Measurements from ENCODE around the gene BAK1.

GRCh38 chr6:32162748-32163477 is 1.5 kb upstream of the EGFL8 start:
- PRO-cap, 3 experiments, result no peak in any of the 3 experiments

DNA sequence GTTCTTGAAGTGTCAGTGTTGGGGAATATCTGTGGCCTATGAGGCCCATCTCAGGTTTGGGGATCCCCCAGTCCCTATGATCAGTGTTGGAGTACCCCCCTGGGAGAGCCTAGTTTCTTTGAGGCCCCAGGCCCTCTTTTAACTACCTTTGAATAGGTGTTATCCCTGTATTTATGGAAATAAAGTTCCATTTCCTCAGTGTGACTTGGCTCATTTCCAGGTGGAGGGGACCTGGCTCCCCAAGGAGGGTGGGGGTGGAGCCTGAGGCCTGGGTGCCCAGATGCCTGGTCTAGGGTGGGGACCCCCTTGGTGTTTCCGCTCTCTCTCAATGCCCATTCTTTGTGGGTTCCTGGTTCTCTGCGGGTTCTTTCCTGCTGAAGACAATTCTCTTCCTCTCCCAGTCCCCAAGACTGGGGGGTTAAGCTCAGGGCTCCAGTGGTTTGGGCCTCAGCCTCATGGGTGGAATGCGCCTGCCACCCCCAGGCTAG is 873 bp upstream of the EGFL8 start:
- PRO-cap, 3 experiments, result no peak in any of the 3 experiments

GRCh38 chr6:32179883-32180830 is 2.0 kb downstream of the RNF5 start:
- PRO-cap, 3 experiments, result no peak in any of the 3 experiments

DNA sequence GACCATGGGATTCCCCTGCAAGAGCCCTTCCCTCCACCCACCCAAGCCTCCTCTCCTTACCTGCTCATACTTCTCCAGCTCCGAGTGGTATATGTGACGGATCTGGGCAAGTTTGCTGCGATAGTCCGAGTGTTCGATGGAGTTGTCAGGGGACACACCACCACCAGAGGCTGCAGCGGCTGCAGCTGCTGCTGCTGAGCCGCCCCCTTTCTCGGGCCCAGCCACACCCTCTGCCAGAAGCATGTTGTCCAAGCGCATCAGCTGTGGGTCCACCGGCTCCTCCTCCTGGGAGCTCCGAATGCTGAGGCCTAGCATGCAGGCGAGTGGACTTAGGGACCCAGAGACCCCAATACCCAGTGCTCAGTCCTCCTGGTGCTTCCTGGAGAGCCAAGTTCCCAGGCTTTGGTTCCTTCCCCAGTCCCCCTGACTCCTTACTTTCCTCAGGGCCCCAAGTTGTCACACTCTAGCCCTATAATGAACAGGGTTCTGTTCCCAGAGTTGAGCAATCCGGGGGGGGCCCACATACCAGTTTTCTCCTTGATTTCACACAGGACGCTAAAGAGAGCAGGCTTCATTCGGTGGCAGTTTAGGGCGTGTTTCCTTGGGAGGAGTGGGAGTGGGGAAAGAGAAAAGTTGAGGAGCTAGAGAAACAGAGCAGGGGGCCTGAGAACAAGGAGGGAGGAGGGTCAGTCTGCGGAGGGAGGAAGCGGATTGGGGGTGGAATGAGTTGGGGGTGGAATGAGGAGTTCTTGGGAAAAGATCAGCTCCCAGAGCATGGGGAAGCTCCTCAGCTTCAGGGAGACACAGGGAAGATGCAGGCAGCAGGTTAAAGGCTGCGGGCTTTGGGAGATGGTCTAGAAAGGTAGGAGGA is 1.6 kb downstream of the PBX2 start:
- PRO-cap, 3 experiments, result peak in 2 of 3 experiments; most common plus-strand start position 790 of the sequence (in 2)

GRCh38 chr6:32441879-32442460 is 2.3 kb downstream of the HLA-DRA start:
- PRO-cap, 3 experiments, result no peak in any of the 3 experiments

DNA sequence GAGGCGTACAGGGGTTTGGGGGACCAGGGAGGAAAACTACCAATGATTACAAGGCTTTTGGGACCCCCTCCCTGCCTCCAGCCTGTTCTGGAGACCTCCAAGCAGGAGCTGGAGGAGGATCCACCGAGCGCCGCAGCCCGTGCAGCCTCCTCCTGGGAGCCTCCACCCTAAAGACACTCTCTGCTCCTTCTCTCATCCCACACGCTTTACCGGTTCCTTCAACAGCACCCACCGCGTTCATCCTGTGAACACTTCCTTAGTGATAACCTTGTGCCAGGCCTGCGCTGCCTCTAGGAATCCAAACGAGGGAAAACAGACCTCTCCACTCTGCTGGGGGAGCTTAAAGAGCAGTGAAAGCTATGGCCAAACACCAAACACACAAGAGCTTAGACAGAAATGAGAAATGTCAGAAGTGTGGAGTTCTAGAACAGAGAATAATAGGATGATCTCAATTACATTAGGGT is 28.3 kb upstream of the HLA-DRB5 start:
- PRO-cap, 3 experiments, result no peak in any of the 3 experiments

DNA sequence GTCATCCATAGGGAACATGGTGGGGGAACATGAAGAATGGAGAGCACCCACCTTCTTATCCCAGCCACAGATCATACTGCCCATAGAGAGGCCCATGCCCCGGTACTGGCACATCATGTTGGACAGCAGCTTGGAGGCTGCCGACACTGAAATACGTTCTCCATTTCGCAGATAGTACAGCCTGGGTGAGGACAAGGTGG is 1.9 kb downstream of the PSMB8 start:
- PRO-cap, 3 experiments, result no peak in any of the 3 experiments

- PRO-cap, 3 experiments, result no peak in any of the 3 experiments
These were observed 3.2 kb downstream of the TAP1 start for GRCh38 chr6:32850153-32850772.

DNA sequence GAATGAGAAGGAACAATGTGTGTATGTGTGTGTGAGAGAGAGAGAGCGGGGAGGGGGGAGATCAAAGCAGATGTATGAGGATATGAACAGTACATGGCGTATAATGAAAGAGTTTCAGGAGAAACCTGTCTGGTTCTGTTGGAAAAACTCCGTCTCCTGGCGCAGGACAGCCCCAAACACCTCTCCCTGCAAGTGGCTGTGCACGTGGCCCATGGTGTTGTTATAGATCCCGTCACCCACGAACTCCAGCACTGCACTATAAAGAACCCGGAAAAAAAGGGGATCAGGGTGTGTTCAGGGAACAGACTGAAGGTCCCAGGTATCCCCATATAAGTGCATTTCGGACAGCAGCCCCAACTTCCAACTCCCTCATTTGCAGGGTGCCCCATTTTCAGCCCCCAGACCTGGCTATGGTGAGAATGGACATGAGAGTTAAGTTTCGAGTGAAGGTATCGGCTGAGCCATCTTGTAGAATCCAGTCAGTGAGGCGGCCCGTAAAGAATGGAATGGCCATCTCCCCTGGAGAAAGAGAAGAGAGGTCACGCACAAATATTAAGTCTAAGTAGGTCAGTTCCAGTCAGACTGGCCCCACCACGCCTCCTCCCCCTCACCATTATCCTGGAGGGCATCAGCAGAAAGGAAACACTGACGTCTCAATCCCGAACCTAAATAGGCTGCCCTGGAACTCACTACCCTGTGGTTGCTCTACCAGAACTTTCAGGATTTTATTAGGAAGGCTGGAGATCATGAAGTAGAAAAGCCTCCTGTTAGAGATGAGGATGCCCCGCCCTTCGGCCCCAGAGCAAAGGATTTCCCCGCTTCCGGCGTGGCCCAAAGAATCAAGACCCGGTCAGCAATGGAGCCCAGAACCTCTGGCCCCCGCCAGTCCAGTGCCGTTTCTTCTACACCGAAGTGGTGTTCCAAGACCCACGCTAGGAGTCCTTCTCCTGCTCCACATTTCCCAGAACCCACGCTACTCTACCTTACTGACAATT is 1.2 kb downstream of the TAP1 start:
- PRO-cap, 3 experiments, result peak in 3 of 3 experiments; most common plus-strand start position 641 of the sequence (in 3); most common minus-strand start position 727 of the sequence (in 1)

DNA sequence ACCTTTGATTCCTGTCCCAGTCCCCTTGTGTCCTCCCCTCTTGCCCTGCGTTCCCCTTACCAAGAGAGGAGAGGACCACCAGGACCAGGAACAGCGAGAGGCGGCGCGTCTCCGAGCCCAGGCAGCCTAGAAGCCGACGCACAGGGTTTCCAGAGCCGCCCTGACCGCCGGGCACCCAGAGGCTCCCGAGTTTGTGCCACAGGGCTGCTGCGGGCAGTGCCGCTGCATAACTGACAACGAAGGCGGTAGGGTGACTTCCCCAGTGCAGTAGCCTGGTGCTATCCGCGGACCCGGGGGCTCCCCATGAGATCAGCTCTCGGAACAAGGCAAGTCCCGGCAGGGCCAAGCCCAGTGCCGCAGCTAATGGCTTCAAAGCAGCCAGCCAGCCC is 531 bp downstream of the TAP1 start:
- PRO-cap, 3 experiments, result peak in 1 of 3 experiments; most common plus-strand start position 306 of the sequence (in 1); most common minus-strand start position 232 of the sequence (in 1)

DNA sequence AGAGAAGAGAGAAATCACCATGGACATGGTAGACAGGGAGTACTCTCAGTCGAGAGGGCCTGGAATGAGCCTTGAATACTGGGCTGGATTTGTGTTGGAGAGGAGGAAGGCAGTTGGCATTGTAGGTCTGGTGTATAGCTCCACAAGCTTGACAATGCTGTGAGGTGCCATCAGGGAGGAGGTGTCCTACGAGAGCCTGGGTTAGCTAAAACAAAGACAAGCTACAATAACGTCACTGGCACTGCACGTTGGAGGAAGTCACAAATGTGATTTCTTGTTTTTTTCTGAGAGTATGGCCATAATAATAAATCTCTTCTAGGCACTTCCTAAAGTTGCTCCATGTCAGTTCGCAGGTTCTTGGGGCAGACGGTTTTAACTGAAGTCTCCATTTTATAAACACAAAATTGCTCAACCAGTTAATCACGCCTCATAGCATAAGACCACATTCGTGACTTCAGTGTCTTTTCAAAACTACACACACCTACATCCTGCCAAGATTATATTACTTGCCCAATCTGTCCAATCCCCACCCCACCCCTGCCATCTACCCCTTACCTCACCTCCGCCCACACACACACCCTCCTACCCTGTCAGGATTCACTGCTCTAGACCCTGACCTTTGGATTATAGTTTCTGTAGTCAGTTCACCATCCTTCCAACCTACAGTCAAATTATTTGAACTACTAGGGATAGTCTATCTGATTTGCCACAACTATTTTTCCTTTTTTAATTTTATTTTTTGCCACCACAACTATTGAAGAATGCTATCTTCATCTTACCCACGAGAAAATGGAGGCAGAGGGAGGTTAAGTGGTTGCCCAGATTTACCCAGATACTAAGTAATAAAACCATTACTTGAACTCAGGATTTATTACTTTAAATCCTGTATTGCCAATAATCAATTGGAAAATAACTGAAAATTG is 4.5 kb upstream of the HLA-DMB start:
- PRO-cap, 3 experiments, result no peak in any of the 3 experiments

DNA sequence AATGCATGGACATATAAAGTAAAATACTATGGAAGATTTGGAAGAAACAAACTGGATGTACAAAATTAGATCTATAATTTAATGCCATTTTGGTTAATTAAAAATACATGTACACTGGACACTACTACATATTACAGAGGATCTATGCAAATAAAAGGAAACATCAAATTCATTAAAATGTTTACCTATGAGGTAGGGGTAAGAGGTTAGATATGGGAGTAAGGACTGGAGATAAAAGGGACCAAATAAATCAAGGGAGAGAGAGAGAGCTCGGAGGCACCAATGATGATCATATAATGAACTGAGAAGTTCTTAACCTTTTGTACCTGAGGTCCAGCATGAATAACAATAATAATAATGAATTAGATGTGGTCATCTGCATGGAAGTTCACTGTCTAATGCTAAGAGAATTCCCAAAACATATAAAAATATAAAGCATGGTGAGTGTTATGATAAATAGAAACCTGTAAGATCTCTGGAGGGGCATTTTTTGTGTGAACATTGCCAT is 8.1 kb upstream of the HLA-DPB1 start:
- PRO-cap, 3 experiments, result peak in 1 of 3 experiments; most common plus-strand start position 258 of the sequence (in 1)

DNA sequence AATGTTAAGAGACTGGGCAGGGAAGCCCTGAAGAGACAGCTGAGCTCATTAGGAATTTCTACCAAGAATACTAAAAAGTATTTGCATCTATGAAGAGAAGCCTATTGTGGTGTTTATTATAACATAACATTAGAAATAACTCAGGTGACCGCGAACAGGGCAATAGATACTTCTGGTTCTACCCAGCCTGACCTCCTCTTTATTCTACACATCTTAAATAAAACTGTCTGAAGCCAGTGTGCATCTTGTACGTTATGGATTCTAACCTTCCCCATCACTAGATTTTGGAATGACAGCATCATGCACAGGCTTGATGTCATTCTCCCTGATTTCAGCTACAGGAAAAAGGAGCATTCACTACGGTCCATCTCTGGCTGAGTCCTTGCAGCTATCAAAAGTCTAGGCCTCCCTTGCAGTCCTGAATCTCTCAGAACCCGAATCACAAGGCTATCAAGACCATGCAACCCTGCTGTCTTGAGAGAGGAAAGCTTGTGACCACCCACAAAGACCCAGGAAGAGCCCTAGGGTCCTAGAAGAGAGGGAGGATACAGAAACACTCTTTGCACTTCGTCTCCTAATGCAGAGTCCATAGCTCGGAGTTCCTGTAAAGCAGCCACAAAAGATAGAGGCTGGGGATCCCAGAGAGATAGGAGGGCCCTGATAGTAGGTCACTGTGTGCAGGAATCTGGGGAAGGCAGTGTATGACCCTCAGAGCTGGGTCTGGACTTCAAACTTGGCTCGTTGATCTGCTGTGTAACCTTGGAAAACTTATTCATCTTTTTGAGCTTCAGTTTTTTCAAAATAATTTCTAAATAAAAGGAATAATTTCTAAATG is 3.2 kb upstream of the HLA-DPB1 start:
- PRO-cap, 3 experiments, result no peak in any of the 3 experiments

DNA sequence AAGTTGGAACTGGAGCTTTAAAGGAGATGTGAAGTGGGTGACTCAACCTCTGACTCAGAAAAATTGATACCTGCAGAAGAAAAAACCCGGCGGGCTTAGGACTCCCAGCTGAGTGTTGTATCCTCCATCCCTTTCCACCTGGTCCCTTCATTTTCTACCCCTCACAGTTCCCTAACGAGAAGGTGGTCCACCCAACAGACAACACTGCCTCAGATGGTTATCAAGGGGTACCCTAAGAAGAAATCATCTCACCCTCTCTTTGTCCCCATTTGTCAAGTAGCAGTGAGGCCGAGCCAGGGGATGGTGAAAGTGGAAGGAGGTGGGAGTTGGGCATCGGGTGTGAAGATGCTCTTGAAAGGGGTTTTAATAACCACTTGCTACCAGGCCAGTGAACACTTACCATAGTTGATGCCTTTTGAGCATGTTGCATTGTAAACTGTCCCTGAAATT is 13.0 kb downstream of the HLA-DPB1 start:
- PRO-cap, 3 experiments, result no peak in any of the 3 experiments

DNA sequence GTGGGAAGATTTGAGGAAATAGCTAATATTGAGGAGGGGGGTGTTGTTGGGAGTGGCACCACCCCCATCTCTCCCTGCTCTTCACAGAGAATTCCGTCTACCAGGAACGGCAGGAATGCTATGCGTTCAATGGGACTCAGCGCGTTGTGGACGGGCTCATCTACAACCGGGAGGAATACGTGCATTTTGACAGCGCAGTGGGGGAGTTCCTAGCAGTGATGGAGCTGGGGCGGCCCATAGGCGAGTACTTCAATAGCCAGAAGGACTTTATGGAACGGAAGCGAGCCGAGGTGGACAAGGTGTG is 41.0 kb downstream of the HLA-DPB1 start:
- PRO-cap, 3 experiments, result no peak in any of the 3 experiments

- PRO-cap, 3 experiments, result no peak in any of the 3 experiments
These were observed 868 bp downstream of the HSD17B8 start for GRCh38 chr6:33205159-33205886.

GRCh38 chr6:33312095-33312693 is 1.7 kb downstream of the TAPBP start:
- PRO-cap, 3 experiments, result no peak in any of the 3 experiments

- PRO-cap, 3 experiments, result no peak in any of the 3 experiments
These were observed 471 bp downstream of the PHF1 start for GRCh38 chr6:33411413-33411557.

DNA sequence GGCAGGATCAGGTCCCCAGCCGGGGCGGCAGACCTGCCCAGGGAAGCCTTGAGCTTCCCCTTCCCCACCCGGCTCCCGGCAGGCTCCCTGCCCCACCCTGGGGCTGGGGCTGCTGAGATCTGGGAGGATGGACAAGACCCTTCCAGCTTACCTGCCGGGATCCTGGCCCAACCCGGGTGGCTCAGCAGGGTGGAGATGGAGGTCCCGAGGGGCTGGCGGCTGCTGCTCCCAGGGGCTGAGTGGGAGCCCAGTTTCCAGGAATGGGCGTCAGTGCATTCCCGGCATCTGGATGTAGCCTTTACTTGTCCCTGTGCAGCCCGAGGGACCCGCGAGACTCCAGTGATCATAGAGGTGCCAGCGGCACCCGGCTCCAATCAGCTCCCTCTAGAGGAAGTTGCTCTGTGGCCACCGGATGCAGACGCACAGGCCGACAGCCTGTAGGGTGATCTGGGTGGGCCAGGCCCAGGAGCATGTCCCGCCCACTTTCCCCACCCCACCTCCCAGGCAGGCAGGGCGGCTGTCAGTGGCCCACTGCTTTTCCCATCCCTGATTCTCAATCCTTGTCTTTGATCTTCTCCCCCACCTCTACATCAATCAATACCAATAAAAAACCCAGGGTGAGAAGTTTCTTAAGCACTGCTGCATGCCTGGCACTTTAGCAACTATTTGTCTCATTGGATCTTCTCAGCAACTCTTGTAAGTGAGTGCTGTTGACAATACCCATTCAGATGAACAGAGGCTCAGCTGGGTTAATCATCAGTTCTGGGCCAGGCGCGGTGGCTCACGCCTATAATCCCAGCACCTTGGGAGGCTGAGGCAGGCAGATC is at the start of gene BAK1:
TSS of gene BAK1 (minus strand) at position 403 of the 827 bp plus-strand sequence.
- PRO-cap, 3 experiments, result peak in 3 of 3 experiments; most common plus-strand start position 496 of the sequence (in 1); most common minus-strand start position 372 of the sequence (in 2)

GRCh38 chr6:33655558-33656015 is 34.5 kb downstream of the ITPR3 start:
- PRO-cap, 3 experiments, result no peak in any of the 3 experiments

Measured in Metastatic Breast Carcinoma in the Ovary (tissue), 3 donors.